Neutrophil (primary cell): Measurements from ENCODE around the gene DMP1.

GRCh38 chr4:87649887-87650494, at the start of gene DMP1:
Gene DMP1 (plus strand): TSS chr4:87650280.
- PRO-cap = no peak

GRCh38 chr4:87911216-87911822, 64.2 kb upstream of the SPP1 start:
- PRO-cap = no peak

DNA sequence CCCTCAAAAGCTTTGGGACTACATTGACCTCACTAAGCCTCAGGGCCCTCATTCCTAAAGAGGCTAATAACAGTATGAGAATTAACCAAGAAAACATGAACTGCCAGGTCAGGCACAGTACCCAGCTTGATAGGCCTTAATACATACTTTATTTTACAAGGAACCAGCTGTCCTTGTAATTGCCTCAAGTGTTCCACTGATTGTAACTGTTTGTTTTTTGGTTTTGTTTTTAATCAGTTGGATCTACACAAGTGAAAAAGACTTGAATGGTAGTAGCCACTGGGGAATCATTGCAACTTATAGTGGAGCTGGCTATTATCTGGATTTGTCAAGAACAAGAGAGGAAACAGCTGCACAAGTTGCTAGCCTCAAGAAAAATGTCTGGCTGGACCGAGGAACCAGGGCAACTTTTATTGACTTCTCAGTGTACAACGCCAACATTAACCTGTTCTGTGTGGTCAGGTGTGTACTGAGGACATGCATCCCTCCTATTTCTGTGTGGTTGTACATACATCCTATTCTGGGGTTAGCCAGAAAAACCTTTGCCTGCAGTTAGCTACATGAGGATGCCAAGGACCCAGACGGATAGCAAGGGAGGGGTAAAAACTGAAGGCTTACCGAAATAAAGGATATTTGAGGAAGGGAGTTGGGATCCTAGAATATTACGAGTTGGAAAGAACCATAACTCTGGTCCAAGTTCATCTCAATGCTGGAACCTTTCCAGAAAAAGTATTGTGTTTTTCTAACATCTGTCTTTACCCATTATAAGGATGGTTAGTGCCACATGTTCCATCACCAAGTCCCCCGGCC, 35.8 kb downstream of the PKD2 start:
- PRO-cap = no peak

- PRO-cap = no peak
These were observed 30.1 kb upstream of the NAP1L5 start for GRCh38 chr4:88727542-88728289.

DNA sequence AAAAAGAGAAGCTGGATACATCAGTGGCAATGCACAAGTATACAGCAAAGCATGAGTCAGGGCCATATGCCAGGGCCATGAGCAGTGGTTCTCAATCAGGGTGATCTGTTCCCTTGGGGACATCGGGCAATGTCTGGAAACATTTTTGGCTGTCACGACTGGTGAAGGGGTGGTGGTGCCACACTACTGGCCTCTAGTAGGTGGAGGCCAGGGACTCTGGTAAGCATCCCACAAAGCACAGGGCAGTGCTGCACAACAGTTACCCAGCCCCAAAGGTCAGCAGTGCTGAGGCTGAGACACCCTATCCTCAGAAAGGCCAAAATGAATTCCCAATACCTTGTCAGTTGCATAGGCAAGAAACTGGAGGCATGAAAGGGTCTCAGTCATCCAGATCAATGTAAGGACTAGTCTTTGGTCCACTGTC, 36.9 kb upstream of the NAP1L5 start:
- PRO-cap = no peak

DNA sequence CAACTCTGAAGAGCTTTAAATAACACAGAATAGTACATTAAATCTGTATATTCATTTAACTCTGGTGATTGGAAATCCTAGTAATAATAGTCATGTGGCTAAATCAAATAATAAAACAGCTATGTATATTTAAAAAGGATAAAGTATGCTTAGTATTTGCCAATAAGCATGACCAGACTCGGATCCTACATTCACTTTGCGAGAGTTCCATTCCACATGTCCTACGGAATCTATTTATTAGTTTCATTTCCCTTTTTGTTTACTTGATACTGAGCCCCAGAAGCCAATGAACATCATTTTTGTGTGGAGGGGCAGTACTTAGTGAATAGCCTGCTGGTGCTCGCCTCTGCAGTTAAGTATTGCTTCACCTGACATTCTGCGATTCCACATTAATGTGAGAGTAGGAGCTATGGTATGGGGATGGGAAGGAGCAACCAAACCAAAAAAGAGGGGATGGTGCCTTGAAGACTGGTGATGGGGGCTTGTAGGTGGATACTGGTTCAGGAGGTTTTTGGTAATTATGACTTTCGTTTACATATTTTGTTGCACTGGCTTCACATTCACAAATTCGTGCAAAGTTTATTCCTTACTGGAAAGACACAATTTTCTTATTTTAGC, 58.6 kb upstream of the NAP1L5 start:
- PRO-cap = no peak

GRCh38 chr4:88816458-88816894, 118.8 kb upstream of the NAP1L5 start:
- PRO-cap = no peak

DNA sequence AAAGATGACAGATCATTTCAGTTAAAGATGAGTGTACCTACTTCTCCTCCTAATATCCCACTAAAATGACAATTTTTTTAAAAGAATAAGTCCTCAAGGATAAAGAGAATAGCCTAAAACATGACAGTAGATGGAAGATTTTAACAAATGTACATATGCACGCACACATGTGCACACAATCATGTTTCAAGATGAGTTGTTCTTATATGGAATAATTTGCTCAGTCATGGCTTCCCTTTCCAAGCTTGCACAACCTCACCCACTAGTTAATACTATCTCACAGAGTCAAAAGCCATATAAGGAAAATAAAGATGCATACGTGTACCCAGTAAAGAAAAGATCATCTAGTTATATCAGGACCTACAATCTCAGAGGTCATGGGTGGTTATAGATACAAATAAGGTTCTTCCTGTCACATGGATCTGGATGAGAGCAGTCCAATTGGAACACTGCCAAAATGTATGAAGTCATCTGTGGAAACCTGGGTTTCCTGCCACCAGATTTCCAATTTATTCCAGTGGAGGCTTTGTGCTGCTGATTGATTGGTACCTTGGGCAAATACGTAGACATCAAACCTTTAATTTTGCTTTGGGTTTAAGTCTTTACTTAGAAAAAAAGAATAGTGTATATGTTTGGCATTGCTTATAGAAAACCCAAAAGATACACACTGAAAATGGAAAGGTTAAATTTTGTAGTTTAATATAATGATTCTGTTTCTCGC, 56.0 kb downstream of the FAM13A start:
- PRO-cap = no peak

GRCh38 chr4:89029378-89029770, 27.6 kb downstream of the FAM13A start:
- PRO-cap = no peak

DNA sequence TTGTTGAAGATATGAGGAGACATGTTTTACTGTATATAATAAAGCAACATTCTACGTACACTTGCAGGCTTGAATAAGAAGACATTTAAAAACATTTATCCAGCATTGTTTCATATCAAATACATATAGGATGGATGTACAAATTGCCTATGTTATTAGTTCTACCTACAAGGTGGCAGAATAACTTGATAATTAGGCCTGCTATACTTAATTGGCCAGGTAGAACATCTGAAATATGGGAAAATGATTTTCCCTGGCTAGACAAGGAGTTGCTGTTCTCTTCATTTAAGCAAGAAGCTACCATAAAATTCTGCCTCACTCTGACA, 49.7 kb downstream of the TIGD2 start:
- PRO-cap = no peak

GRCh38 chr4:89306351-89307216, 1.0 kb downstream of the GPRIN3 start:
- PRO-cap = no peak

DNA sequence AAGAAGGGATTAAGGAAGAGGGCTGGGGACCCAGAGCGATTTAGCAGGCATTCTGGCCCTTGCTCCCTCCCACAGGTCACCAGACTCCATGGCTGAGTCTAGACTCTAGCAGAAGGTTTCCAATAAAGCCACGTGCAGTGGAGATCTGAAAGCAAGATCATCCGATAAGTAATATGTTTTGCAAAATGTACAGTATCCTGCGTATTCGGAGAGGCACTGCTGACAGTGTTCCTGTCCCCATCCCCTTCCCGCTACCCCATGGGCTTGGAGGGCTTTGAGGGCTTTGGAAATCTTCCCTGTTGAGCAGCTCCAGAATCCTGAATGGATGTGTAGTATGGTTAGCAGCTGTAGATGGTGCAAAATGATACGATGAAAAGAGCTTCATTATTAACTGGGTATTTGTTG, 608 bp upstream of the GPRIN3 start:
- PRO-cap = no peak

GRCh38 chr4:89320719-89321100, 13.1 kb upstream of the GPRIN3 start:
- PRO-cap = no peak

GRCh38 chr4:89550091-89550432, 242.5 kb upstream of the GPRIN3 start:
- PRO-cap = no peak

- PRO-cap = no peak
These were observed 522.1 kb downstream of the CCSER1 start for GRCh38 chr4:90649271-90649722.

- PRO-cap = no peak
These were observed 14.1 kb downstream of the ATOH1 start for GRCh38 chr4:93842391-93843227.

DNA sequence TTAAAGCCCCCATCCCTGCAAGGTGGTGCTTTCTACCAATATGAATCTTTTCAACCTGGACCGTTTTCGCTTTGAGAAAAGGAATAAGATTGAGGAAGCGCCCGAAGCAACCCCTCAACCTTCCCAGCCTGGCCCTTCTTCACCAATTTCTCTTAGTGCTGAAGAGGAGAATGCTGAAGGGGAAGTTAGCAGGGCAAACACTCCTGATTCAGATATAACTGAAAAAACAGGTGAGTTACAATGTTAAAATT, 615 bp downstream of the SMARCAD1 start:
- PRO-cap = no peak

- PRO-cap = no peak
These were observed 37.4 kb downstream of the HPGDS start for GRCh38 chr4:94305168-94305725.

DNA sequence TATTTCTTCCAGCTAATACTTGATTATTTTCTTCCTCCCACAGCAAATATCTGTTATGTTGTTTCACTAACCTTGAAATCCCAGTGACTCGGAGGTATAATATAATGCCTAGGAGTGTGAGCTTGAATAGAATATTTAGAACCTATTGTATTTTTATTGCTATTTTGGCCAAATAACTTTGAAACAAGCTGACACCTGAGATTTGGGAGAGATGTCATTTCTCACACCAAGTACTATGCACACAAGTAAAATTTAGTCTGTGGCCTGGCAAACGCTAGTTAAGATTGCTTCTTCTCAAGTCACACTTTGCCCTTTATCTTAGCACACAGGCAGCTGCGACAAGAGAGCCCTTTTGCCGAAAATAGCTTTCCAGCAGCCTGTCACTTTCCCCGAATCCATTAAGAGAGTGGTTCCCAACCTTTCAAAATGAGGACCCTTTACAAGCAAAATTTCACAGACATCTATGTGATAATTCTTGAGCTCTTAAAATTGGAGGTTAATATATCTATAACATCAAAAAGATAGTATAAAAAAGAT, 44.7 kb upstream of the PDLIM5 start:
- PRO-cap = no peak

DNA sequence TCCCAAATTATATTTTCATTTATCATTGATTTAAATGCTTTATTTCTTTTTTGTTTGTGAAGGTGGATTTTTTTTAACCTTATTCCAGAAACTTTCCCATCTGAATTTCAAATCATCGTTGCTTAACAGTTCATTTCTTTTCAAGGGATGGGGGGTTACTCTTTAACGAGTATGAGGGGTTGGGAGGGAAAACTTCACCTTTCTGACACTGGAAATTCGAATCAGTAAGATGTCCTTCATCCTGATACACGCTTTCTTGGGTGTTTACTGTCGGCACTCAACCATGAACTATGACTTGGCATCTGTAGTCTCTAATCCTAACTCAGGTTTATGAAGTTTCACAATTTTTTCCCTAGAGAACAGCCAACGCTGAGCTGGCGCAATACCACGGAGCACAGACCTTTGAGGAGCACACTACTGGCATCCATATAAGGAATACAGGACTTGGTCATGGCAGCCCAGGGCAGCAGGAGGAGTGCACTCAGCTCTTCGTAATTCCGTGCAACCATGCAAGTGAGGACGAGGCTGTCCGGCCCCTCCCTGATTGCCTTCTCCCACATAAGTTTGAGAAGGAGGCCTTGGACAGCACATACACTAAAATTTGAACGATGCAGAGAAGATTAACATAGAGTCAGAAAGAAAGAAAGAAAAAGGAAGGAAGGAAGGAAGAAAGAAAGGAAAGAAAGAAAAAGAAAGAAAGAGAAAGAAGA, 41.1 kb upstream of the PDLIM5 start:
- PRO-cap = no peak